Melanocyte of skin (primary cell): ENCODE measurements around the genes DCXR and UTS2R.

- CAGE, long polyA plus RNA, 2 experiments, result no peak in any of the 2 experiments
These were observed 1.7 kb downstream of the NOTUM start for GRCh38 chr17:81959192-81959688.

- CAGE, long polyA plus RNA, 2 experiments, result no peak in any of the 2 experiments
These were observed 19.0 kb downstream of the ASPSCR1 start for GRCh38 chr17:81996191-81997006.

DNA sequence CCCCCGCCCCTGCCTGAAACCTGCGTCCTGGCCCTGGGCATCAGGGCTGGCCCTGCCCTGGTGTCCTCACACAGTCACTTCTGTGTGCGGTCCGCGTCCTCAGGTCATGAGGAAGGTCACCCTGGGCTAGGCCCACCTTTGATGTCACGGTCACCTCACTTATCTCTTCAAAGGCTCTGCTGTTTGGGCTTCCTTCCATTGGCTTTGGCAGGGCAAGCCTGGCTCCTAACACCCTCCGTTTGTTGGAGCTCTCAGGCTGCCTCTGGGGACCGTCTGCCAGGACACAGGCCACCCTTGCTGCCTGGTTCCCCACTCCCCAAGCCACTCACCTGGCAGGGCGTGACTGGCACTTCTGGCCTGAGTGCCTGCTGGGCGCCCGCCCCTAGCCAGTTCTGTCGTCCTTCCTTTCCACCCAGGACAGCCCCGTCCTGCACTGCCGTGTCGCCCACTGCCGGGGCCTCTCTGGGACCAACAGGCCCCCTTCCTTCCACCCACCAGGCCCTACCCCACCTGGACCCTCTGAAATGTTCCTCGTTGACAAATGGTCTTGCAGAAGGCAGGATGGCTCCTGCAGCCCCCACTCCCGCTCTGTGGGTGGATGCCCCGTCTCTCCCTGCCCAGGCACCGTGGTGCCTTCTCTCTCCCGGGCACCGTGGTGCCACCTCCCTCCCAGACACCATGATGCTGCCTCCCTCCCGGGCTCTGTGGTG lies 8.7 kb downstream of the CENPX start:
- CAGE, long polyA plus RNA, 2 experiments, result no peak in any of the 2 experiments

DNA sequence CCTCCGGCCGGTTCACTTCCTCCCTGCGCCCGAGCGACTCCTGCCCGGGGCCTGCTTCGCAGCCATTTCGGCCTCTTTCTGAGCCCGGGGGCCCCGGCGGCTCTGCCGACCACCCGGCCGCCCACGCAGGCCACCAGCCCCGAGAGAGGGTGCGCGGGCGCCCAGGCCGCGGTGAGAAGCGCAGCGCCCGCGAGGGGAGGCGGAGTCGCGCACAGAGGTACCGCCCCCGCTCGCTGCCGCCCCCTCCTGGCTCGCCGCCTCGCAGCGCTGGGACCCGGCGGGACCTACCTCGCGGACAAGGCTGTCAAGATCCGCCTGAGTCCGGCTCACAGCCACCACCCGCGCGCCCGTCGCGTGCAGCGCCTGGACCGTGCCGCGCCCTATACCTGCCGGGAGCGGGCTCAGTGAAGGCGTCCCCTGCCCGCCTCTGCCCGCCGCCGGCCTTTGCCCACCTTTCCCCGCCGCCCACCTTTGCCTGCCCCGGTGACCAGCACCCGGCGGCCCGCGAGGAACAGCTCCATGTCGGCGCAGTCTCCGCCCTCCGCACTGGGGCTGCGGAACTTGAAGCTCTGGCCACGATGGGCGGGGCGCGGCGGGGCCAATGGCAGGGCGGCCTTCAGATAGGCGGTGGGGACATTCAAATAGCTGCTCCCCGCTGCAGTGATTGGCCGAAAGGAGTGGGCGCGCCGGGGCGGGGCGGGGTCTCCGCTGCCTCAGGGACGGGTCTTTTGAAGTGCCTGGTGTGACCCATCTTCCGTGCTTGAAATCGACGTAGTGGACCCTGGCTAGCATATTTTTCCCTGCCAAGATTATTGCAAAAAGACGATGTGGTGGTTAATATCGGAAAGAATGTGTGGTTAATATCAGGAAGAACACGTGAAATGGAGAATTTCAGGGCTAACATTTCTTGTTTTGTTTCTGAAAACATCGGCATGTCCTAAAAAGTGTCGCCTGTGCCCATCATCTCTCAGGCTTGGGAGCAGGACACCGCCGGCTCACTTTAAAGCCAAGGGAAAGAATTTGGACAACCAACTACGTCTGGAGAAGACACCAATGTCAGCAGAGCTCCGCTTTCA lies at the start of gene DCXR:
TSS of gene DCXR (minus strand) at position 536 of the 1,076 bp plus-strand sequence.
- CAGE, long polyA plus RNA, 2 experiments, result start-site peak on the minus strand in 1 of 2 experiments, centred at position 165 of the sequence, 18 to 32 reads per replicate

- CAGE, long polyA plus RNA, 2 experiments, result no peak in any of the 2 experiments
These were observed 2.2 kb upstream of the DCXR start for GRCh38 chr17:82039562-82040234.

DNA sequence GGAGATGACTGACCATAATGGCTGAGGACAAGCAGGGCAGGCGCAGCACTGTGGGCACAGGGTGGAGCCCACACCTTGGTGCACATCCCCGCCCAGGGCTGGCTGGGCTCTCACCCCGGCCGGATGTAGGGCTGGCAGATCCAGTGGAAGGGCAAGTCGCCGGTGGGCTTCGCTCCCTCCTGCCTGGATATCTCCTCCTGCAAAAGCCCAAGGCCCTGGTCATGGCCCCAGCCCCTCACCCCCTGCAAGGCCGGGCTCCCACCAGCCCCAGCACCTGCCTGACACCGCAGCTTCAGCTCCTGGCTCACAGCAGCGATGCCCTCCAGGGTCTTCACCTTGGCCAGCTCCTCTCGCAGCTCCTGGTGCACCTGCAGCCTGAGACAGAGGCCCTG lies 5.0 kb downstream of the DUS1L start:
- CAGE, long polyA plus RNA, 2 experiments, result no peak in any of the 2 experiments

DNA sequence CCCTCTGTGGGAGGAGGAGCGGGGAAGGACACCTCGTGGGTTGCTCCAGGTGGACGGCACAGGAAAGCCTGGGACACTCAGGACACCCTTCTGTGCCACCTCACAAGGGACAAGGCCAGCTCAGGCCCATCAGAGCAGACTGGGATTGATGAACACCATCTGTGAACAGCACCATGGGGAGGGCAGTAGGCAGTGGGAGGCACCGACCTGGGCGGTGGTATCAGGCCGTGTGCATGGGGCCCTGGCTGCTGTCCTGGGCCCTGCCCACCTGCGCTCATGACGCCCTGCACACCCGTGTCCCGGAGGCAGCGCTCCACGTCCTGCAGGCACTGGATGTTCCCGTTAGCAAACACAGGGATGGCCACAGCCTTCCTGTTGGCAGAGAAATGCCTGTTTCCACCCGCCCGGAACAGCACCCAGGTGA lies 4.2 kb downstream of the DUS1L start:
- CAGE, long polyA plus RNA, 2 experiments, result no peak in any of the 2 experiments

GRCh38 chr17:82096858-82097978 lies 818 bp downstream of the FASN start:
- CAGE, long polyA plus RNA, 2 experiments, result no peak in any of the 2 experiments

- CAGE, long polyA plus RNA, 2 experiments, result no peak in any of the 2 experiments
These were observed 28.8 kb upstream of the FASN start for GRCh38 chr17:82126510-82127535.

DNA sequence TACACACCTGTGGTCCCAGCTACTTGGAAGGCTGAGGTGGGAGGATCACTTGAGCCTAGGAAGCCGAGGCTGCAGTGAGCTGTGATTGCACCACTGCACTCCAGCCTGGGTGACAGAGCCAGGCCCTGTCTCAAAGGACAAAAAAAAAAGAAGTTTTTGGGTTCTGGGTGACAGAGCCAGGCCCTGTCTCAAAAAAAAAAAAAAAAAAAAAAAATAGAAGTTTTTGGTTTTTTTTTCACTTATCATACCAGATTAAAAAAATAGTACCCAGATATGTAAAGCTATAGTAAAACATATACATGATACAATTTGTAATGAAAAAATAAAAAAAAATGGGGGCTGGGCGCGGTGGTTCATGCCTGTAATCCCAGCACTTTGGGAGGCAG lies 35.2 kb upstream of the FASN start:
- CAGE, long polyA plus RNA, 2 experiments, result no peak in any of the 2 experiments

- CAGE, long polyA plus RNA, 2 experiments, result no peak in any of the 2 experiments
These were observed 12.0 kb downstream of the CCDC57 start for GRCh38 chr17:82200549-82201191.

DNA sequence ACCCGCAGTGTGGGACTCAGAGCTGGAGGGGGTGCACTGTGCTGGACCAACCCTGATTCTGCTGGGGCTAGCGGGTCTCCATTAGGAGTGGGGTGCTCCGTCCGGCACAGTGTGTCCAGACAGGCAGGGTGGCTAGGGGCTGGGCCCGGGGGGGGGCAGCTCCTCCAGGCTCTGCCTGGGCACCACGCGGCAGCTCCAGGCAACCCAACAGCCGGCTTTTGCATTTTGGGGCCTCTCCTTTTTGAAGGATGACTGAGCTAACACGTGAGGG lies 9.1 kb downstream of the SLC16A3 start:
- CAGE, long polyA plus RNA, 2 experiments, result no peak in any of the 2 experiments

DNA sequence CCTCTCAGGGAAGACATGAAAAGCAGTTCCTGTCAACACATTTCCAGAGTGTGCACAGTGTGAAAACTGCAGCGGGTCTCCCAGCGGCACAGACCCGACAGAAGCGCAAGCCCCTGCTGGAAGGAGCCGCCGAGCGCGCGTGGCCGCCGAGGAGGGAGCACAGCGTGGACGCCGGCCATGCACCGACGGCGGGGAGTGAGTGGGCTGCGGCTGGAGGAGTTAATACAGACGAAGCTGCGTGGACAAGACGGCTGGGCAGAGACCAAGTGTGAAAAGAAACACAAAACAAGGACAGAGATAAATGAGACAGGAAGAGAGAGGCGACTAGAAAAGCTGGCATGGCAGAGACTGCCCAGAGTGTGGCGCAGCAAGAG lies 16.3 kb downstream of the SLC16A3 start:
- CAGE, long polyA plus RNA, 2 experiments, result no peak in any of the 2 experiments

GRCh38 chr17:82262296-82263035 lies 11.0 kb downstream of the CSNK1D start:
- CAGE, long polyA plus RNA, 2 experiments, result no peak in any of the 2 experiments

GRCh38 chr17:82316544-82317035 lies 818 bp downstream of the CD7 start:
- CAGE, long polyA plus RNA, 2 experiments, result no peak in any of the 2 experiments

DNA sequence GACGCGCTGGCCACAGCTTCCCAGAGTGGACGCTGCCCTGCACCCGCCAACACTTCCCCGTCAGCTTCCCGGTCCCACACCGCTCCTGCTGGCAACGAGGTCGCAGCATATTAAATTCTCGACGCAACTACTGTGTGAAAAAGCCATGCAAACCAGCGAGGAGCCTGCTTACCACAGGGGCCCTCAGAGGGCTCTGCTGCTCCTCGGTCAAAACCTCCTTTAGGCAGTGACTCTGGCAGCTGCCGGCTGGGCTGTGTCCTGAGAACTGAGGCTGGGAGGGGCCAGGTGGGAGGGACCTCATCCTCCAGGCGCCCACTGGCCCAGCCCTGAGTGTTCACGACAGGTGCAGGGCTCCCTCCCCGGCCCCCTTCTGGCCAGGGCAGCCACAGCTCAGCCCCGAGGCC lies 2.1 kb upstream of the TEX19 start:
- CAGE, long polyA plus RNA, 2 experiments, result no peak in any of the 2 experiments

DNA sequence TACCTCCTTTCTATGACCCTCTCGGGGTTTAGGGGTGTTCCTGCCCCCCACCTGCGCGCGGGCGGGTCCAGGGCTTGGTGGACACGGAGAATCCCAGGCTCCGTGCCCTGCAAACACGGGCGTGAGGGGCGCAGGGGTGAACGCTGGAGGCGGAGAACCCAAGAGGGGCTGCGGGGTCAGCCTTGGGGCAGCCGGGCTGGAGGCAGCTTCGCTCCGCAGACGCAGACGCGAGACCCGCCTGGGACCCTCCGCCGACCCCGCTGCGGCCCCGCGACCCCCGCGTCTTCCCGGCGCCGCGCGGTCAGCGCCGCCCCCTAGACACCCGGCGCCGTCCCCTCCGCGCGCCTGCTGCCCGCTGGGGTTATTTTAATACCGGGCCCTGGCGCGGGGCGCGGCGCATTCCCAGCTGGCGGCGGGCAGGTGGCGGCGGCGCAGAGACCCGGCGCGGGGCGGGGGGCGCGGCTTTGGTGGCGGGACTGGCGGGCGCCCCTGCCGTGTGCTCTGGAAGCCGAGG lies at the start of gene UTS2R:
TSS of gene UTS2R (plus strand) at position 397 of the 514 bp plus-strand sequence.
- CAGE, long polyA plus RNA, 2 experiments, result no peak in any of the 2 experiments

GRCh38 chr17:82423977-82424522 lies 5.7 kb upstream of the OGFOD3 start:
- CAGE, long polyA plus RNA, 2 experiments, result no peak in any of the 2 experiments

GRCh38 chr17:82429377-82430282 lies 11.2 kb upstream of the OGFOD3 start:
- CAGE, long polyA plus RNA, 2 experiments, result no peak in any of the 2 experiments

GRCh38 chr17:82439921-82441255 lies 10.2 kb downstream of the CYBC1 start:
- CAGE, long polyA plus RNA, 2 experiments, result no peak in any of the 2 experiments